Camera-type eye (tissue), 1 donor: ENCODE measurements around a stretch of chr2.

GRCh38 chr2:62208708-62209756 is 13.1 kb downstream of the B3GNT2 start:
- RAMPAGE, long total RNA: no peak

DNA sequence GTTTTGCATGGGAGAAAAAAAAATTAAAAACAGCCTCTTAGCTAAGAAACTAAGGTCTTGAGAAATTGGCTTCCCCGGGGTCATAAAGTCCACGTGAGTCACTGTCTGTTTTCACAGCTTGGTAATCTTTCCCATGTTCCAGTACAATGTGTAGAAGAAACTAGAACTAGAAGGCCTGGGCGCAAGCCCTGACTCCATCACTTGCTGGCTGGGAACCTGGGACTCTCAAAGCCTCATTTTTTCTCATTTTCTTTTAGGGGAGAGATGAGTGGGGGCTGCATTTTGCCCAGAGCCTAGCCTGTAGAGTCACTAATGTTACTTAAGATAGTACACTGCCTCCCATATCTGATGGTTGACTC is 20.8 kb downstream of the B3GNT2 start:
- RAMPAGE, long total RNA: no peak

GRCh38 chr2:62295949-62296555 is 100.1 kb downstream of the B3GNT2 start:
- RAMPAGE, long total RNA: no peak

GRCh38 chr2:62305548-62305989 is 109.7 kb downstream of the B3GNT2 start:
- RAMPAGE, long total RNA: no peak

DNA sequence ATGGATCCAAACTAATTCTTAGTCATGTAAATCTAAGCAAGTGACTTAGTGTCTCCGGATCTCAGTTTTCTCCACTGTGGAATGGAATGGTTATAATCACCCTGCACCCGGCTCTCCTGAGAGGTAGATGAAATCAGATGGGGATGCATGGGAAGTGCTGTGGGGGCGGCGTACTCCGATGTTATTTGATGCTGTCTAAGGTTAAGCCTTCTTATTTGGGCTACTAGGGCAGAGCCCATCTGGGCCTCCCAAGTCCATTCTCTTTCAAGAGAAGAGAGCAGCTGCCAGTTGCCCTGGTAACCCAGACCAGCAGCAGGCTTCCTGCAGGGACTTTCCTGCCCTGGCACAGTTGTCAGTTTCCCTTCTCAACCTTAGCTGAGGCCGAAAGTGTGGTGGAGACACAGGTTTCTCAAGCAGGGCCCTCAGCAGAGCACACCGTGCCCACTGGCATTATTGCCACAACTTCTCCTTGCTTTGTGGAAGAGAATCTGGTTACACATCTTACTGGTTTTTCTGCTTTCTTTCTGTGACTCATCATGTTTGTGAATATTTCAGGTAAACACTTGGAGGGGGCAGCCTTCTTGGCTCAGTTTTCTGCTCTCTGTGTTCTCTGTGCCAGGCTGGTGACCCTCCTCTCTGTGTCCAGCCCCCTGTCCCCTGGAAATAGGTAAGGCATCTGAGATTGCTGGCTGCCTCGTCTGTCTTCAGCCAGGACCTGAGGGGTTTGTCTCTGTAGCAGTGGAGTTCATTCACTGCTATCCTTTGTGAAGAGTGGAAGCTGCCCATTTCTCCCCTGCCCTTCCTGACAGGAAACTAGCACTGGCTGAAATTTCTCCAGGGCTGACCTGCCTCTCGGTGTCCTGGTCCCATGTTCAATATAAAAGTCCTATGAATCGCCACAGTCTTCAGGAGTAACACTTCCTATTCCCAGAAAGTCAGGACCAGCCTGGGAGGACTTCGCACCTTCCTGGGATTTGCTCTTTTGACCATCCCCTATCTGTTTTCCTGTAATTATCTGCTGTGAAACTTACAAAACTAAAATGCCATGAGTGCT is 111.0 kb downstream of the B3GNT2 start:
- RAMPAGE, long total RNA: no peak

DNA sequence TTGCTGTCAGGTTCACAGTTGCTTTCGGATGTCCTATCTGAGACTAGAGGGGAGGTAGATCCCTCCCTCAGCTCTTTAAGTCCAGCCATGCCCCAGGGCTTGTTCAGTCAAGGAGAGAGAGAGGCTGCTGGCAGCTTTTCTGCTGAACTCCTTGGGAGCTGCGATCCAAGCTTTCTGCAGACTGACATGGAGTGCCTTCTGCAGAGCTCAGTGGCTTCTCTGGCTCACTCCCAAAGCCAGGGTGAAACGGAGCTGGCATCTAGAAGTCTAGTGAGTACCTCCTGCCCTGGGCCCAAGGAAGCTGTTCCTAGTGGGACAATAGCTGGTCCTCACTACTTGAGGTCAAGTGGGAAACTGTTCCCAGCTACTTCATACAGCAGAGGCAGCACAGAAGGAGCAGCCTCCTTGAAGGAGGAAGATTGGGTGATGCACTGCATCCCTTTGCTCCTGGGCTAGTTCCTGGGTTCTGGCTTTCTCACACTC is 62.5 kb downstream of the TMEM17 start:
- RAMPAGE, long total RNA: no peak

DNA sequence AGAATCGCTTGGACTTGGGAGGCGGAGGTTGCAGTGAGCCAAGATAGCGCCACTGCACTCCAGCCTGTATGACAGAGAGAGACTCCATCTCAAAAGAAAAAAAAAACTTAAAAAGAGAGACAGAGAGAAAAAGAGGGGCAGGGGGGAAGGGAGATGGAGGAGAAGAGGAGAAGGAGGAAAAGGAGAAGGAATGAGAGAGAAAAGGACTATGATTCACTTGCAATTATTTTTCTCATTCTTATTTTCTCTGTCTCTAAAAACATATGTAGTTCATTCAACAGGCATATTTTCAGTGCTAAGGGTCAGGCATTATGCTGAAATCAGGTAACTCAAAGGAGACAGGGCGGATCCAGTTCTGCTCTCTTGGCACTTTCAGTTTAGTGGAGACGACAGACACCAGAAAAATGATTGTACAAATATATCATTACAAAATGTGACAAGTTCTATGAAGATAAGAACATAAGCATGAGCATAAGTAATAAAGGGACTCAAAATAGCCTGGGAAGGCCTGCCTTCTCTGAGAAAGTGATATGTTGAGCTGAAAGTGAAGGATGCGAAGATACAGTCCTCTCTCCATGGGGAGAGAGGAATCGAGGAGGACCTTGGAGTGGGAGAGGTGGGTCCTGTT is 58.4 kb upstream of the TMEM17 start:
- RAMPAGE, long total RNA: no peak

DNA sequence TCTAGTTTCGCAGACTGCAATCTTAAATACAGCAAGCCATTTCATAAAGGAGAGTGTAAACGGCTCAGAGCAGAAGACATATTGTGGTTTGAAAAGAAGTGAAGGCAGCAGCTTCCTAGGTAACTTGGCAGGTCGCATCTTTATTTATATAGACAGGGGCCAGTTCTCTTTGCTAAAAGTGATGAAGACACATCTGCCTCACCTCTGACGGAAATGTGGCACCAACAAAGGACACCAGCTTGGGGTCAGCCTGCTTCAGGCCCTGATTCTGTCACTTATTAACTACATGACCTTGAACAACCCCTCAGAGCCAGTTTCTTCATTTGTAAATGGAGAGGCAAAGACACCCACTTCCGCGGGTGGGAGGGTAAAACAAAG is 63.9 kb upstream of the TMEM17 start:
- RAMPAGE, long total RNA: no peak

DNA sequence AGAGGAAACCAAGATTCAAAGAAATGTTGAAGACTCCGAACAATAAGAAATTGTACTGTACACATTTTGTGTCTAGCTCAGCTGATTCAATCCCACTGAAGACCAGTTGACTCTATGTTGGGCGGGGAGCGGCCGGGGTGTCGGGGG is 670 bp upstream of the EHBP1 start:
- RAMPAGE, long total RNA: no peak

DNA sequence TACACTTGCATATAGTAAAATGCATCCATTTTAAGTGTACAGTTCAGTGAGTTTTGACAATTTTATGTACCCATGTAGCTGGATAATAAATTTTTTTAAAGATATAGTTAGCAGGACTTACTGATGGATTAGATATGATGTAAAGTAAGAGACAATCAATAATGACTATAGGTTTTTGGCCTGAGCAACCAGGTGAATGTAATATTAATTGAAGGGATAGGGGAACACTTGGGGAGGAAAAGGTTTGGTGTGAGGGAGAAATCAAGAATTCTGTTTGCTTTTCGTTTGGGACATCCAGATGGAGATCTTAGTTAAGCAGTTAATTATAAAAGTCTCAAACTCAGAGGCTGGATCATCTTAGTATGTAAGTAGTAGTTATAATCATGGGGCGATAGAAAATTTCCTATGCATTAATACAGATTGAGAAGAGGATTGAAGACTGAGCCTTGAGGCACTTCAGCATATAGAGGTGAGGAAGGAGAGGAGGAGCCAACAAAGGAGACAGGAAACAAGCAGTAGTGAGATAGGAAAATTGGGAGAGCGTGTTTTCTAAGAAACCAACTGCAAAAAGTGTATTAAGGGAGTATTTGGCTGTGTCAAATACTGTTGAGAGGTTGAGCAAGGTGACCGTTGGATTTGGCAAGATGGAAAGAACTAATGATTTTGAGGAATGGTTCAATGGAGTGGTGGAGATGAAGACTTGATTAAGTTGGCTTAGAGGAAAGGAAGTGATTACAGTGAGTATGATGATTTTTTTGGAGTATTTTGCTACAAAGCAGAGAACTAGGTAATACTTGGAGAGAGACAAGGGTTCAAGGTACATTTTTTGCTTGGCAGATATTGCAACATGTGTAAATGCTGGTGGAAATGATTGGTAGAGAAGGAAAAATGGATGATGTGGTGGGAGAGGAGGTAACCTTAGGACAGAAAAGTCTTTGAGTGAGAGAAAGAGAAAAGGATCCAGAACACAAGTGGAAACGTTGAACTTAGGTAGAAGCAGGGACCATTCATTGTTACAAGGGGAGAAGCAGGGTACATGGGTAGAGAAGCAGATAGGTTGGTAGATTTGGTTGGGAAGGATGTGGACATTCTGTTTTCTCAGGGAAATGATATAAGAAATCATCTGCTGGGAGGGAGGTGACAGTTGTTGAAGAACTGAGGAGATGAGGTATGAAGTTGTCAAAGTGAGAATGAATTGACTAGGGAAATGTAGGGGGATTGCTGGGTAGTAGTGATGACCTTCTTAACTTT is 6.1 kb downstream of the EHBP1 start:
- RAMPAGE, long total RNA: no peak

DNA sequence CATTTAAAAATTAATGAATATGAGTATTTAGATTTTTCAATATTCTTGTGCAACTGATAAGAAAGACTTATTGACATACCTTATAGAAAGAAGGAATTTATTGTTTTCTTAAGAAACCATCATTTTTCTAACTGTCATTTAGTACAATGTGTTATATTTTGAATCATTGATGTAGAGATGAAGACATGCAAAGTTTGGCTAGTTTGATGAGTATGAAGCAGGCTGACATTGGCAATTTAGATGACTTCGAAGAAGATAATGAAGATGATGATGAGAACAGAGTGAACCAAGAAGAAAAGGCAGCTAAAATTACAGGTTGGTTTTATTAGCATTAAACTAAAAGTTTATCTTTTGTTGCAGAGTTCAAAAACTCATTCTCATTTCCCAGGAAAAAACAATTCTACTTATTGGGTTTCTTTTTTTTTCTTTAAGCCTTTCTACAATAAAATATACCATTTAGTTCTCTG is 125.4 kb downstream of the EHBP1 start:
- RAMPAGE, long total RNA: no peak

DNA sequence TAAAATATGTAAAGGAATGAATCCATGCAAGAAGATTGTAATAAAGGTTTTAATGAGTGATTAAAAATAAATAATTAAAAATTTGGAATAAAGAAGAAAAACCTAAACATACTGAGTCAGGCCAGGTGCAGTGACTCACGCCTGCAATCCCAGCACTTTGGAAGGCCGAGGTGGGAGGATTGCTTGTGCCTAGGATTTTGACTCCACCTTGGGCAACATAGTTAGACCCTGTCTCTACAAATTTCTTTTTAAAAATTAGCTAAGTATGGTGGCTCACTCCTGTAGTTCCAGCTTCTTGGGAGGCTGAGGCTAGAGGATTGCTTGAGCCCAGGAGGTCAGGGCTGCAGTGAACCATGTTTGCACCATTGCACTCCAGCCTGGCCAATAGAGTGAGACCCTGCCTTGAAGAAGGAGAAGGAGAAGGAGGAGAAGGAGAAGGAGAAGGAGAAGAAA is 147.2 kb upstream of the OTX1 start:
- RAMPAGE, long total RNA: no peak

- RAMPAGE, long total RNA: no peak
These were observed 9.0 kb downstream of the OTX1 start for GRCh38 chr2:63059292-63060466.

- RAMPAGE, long total RNA: no peak
These were observed 103.7 kb downstream of the WDPCP start for GRCh38 chr2:63484367-63485256.

- RAMPAGE, long total RNA: no peak
These were observed 21.4 kb upstream of the UGP2 start for GRCh38 chr2:63820224-63820777.

DNA sequence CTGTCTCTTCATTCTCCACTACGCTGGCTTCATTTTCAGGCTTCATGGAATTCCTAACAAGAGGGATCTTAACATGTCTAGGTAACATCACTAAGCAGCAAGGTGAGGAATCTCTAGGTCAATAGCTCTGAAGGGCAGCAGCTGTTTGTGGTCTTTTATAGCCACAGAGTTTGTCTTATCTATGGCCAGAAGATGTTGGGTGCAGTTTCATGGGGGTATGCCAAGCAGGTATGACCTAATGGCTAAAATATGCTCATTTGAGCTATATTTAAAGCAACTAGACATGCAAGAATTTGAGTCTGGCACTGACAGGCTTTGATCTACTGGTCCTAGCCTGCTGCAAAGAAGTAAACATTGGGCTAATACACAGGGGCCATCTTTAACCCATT is 14.0 kb upstream of the UGP2 start:
- RAMPAGE, long total RNA: no peak

DNA sequence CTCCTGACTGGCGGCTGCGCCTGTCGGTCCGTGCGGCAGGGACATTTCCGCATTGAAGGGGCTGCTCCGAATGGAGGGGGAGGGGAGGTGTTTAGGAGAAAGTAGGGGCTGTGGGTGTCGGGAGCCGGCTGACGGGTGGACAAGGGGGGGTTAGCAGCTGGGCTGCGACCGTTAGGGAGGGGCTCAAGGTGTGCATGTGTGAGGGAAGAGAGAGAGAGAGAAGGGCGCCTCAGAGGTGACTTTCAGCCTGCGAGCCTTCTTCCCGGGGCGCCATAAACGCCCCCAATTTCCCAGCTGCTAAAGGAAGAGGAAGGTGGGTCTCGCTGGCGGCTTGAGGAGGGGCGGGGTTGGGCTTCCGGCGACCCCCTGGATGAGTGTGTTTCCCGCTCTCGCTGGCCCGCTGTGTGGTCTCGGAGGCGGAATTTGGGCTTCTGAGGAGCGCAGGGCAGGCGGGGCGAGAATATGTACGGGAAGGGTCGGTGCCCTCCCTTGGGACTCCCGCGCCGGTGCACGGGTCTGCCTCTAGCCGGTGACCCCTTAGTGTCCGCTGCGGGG is 699 bp upstream of the UGP2 start:
- RAMPAGE, long total RNA: start-site peak on the plus strand centred at position 85 of the sequence, 74 bp wide, 157 reads; start-site peak on the plus strand centred at position 199 of the sequence, 50 bp wide, 57 reads

- RAMPAGE, long total RNA: no peak
These were observed 1.2 kb downstream of the UGP2 start for GRCh38 chr2:63842854-63843360.

DNA sequence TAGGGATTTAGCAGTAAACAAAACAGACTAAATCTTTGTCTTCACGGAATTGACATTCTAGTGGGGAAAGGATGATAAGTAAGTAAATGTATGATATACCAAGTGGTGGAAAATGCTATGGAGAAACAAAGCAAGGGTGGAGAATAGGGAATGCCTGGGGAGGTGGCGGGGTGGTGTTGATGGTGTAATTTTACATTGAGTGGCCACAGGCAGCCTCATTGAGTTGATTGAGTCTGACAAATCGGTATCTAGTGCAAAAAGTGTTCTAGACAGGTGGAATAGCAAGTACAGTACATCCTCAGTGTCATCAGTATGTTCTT is 46.3 kb downstream of the UGP2 start:
- RAMPAGE, long total RNA: no peak

- RAMPAGE, long total RNA: no peak
These were observed 52.7 kb downstream of the VPS54 start for GRCh38 chr2:63966371-63967100.